Hepatocyte (in vitro differentiated cells and primary cell): ENCODE measurements around the genes KIF6, OARD1, NFYA and TREML2.

- RAMPAGE, long total RNA: no peak
- RRBS: no CpG with 5 or more reads among the region's 24 CpGs
Measured at GRCh38 chr6:39312684-39313266, 1.4 kb downstream of the KCNK17 start.

DNA sequence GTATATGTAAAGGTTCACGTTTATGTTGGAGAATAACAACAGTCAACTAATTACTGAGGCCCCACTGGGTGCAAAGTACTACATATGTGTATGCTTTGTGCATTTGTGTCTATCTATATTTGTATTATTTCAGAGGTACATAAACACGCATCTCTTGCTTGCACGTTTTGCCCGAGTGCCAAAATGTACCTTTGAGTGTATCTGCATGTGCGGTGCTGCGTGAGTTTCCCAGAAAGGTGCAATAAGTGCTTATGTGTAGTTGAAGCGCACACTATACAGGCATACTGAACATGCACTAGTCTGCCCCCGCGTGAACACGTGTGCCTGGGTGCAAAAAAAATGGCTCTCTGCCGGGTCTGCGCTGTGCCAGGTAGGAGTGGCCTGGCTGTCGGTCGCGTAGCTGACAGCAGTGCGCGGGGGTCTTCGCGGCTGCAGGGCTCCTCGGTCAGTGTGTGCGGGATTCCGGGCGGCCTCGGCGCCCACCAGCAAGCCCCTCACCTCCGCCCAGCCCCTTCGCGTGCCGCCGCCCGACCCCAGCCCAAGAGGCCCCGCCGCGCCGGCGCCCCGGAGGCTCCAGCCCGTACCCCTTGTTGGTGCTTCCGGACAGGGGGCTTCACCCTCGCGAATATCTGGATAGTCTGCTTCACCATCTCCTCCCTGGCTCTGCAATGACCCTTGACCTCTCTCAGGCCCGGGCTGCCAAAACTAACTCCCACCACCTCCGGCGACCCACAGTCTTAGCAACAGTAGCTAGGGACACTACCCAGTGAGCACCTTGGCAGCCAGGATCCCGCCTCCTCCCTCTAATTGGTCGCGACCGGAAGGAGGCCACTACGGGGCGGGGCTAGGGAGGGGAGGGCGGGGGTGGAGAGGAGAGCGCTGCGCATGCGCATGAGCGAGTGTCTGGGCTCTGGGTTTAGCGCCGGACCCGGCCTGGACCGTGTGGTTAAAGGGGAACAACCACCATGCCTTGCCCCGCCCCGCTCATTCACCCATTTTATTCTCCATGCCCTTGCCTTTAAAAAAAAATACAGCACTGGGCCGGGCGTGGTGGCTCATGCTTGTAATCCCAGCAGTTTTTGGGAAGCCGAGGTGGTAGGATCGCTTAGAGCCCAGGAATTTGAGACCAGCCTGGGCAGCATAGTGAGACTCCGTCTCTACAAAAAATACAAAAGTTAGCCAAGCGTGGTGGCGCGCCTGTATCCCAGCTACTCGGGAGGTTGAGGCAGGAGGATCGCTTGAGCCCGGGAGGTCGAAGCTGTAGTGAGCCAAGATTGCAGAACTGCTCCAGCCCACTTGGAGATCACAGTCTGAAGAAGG lies at the start of gene KIF6:
Gene KIF6 (minus strand): TSS at position 748 of the 1,320 bp plus-strand sequence.
- RAMPAGE, long total RNA: no peak
- RRBS: under 1% methylated on average over 30 of the region's 73 CpGs

GRCh38 chr6:39758721-39759200 lies 33.4 kb upstream of the DAAM2 start:
- RAMPAGE, long total RNA: no peak
- RRBS: no CpG with 5 or more reads among the region's 4 CpGs

DNA sequence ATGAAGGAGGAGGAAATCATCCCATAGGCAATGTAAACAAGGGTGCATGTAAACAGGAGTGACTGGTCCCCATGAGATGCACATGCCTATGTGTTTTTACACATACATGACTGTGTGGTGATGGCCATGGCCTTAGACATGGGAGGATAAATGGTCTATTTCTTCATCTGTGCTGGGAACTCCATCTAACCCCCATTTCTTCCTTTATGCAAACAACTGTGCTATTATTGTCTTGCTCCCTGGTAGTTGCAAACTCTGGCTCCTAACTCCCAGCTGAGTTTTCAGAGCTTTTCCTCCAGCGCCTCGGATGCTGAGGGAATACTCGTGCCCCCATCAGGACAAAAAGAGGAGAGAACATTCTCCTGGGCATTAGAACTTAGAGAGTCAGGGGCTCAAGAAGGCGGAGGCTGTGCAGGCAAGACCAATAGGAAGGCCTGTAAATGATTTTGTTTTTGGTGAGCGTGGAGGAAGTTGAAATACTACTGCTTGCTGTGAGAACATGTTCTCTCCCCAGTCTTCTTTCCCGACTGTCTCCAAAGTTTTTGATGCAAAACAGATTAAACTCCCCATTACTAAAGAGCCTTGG lies 2.1 kb downstream of the DAAM2 start:
- RAMPAGE, long total RNA: no peak
- RRBS: no CpG with 5 or more reads among the region's 6 CpGs

GRCh38 chr6:39812286-39813387 lies 20.5 kb downstream of the DAAM2 start:
- RAMPAGE, long total RNA: no peak
- RRBS: 50% methylated on average over 1 of the region's 10 CpGs

GRCh38 chr6:39923194-39924000 lies 10.9 kb downstream of the MOCS1 start:
- RAMPAGE, long total RNA: no peak
- RRBS: no CpG with 5 or more reads among the region's 10 CpGs

- RAMPAGE, long total RNA: no peak
- RRBS: no CpG with 5 or more reads among the region's 5 CpGs
Measured at GRCh38 chr6:39961042-39961690, 26.9 kb upstream of the MOCS1 start.

GRCh38 chr6:40138406-40138954 lies 204.2 kb upstream of the MOCS1 start:
- RAMPAGE, long total RNA: no peak
- RRBS: no CpG with 5 or more reads among the region's 8 CpGs

DNA sequence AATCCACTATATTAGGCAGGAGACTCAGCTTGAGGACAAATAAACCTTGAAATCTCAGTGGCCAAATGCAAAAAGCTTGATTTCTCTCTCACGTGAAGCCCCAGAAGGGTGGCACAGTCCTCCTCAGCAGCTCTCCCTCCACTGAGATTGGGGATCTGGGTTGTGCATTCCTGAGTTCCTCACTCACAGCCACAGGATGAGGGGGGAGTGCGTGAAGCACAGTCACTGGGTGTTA lies 192.1 kb upstream of the LRFN2 start:
- RAMPAGE, long total RNA: no peak
- RRBS: no CpG with 5 or more reads among the region's 2 CpGs

DNA sequence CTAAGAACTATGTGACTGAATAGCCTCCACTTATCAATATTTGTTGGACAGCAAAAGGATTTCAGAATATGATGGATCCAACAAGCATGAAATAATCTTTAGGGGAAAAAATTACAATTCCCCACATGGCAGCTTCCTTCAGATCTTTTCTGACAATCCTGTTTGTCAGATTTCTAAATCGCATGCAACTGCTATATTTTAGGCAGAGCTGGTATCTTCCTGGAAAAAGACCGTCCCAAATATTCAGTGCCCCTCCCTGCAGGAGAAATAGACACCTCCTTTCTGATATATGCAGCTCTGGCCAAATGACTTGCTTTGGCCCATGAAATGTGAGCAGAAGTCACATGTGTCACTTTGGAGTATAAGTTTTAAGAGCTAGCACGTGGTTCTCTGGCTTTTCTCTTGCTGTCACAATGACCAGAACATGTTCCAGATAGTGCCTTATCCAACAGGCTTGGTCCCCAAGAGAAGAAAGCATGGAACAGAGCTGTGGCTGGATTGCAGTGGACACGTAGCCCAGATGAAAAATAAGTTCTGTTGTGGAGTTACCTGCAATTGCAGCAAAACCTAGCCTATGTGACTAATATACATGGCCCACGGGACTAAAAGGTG lies 40.5 kb downstream of the UNC5CL start:
- RAMPAGE, long total RNA: no peak
- RRBS: no CpG with 5 or more reads among the region's 5 CpGs

- RAMPAGE, long total RNA: no peak
- RRBS: no CpG with 5 or more reads among the region's 6 CpGs
Measured at GRCh38 chr6:41053454-41054053, 552 bp downstream of the APOBEC2 start.

DNA sequence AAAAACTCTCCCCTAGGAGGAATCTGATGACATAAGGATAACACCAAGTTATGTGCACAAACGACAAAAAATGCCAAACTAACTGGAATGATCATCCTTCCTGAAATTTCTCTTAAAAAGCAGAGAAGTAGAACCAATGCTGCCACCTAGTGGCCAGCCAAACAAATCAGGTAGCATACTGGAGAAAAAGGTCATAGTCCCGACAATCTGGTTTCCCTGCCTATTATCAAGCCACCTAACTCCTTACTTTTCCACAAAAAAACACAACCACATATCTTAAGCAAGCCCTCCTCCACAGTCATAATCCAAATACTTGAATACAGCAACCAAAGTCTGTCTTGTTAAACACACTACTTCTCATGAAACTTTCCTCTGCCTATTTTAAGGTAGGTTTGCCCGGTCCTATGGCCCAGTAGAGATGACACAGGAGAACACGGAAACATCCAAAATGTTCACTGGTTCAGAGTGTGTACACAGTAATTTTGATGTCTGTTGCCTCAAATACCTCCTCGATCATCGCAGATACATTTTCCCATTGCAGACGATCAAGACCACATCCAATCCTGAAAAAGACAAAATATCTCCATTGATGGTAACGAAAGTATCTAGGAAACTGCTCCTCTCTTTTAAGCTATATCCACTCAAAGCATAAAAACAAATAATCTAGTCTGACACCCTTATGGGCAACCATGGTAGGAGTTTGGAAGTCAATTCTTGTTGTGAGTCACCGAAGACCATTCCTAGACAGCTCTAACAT lies 5.1 kb downstream of the OARD1 start:
- RAMPAGE, long total RNA: no peak
- RRBS: no CpG with 5 or more reads among the region's 9 CpGs

DNA sequence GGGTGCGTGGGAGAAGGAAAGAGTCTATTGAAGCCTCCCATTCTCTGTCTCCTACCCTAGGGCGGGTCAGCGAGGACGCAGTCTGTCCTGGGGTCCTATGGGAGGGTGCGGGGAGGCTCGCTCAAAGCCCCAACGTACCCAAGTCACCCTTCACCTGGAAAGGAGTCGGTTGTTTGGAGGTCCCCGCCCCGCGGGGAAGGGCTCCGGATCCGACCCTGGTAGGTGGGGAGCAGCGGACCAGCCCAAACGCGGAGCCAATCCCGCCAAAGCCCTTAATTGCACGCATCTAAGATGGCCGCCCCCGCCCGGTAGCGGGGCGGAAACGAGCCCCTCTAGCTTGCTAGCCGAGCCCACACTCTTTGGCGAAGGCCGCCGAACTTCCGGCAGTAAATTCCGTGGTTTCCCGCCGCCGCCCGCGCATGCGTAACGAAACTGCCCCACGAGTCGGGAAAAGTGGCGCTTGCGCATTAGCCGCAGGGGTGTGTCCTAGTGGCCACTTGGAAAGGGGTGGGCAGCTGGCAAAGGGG lies at the start of gene OARD1:
Gene OARD1 (minus strand): TSS at position 176 of the 527 bp plus-strand sequence.
- RAMPAGE, long total RNA: start-site peak on the minus strand centred at position 158 of the sequence, 55 bp wide, 50 and 45 reads in 2 replicates
- RRBS: under 1% methylated on average over 14 of the region's 42 CpGs

- RAMPAGE, long total RNA: no peak
- RRBS: 1% methylated on average over 18 of the region's 81 CpGs
Measured at GRCh38 chr6:41072708-41073577, at the start of gene NFYA. Gene NFYA, plus strand, starts transcription at chr6:41072974.

- RAMPAGE, long total RNA: no peak
Measured at GRCh38 chr6:41083816-41084399, 11.1 kb downstream of the NFYA start.

GRCh38 chr6:41091126-41091819 lies 18.5 kb downstream of the NFYA start:
- RAMPAGE, long total RNA: no peak
- RRBS: no CpG with 5 or more reads among the region's 3 CpGs

GRCh38 chr6:41186137-41186684 lies 14.7 kb downstream of the TREML2 start:
- RAMPAGE, long total RNA: no peak
- RRBS: no CpG with 5 or more reads among the region's 6 CpGs

- RAMPAGE, long total RNA: no peak
- RRBS: no CpG with 5 or more reads among the region's 12 CpGs
Measured at GRCh38 chr6:41200219-41201420, at the start of gene TREML2. Gene TREML2, minus strand, starts transcription at chr6:41201149.

- RAMPAGE, long total RNA: no peak
- RRBS: no CpG with 5 or more reads among the region's 4 CpGs
Measured at GRCh38 chr6:41274241-41274775, 12.2 kb downstream of the TREM1 start.

- RAMPAGE, long total RNA: no peak
- RRBS: 35% methylated on average over 3 of the region's 15 CpGs
Measured at GRCh38 chr6:41527896-41528588, 18.1 kb upstream of the FOXP4 start.